ENCODE data around the genes POLQ, KPNA1 and PDIA5.

DNA sequence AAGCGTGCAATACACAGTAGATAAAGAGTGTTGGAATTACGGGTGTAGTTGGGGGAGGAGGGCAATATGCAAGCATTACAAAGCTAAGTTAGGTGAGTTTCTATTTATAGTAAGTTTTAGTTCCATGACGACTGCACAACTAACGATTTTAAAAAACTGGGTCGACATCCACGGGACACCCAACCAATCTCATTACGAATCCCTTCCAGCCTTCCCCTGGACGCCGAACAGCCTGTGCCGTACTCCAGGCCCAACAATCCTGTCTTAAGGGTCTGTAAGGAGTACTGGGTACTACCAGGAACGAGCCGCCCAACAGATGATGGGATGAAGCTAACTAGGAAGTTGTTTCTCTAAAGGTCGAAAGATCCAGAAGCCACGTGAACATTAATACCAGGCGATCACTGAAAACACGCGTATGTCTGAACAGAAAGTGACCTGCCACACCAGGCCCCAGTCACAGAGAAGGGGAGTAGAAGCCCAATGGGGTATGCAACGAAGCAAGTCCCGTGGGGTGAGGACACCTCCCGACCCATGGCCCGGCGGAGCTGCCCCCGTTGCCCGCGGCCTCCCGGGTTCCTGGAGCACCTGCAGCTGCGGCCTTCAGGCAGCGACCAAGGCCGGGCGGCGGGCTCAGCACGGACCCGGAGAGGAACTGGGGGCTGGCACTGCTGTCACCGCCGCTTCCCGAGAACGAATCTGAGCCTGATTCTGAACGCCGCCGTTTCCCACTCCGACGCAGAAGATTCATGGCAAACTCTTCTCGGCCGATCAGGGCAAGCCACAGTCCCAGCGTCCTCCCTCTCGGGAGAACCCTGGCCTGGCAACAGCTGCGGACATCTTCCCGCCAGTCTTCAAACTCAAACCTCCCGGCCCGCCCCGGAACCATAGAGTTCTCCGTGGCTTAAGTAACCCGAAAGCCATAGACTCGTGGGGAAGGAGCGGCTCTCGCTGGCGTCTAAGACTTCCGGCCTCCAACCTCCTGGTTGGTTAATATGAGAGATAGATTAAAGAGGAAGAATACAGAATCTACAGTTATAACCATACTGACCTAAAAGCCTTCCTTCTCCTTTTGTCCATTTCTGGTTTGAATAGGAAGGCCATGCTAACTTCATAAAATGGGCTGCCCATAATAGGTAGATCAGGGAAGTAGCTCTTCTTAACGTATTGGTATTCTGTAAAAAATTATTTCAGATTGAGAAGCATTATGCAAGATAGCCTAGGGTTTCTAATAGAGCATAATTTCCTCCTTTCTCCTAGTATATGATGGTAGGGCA, at the start of gene POLQ:
Gene POLQ, minus strand, starts transcription at position 859 of the 1,274 bp plus-strand sequence.
- PRO-cap, 2 experiments: peak in 1 of 2 experiments; most common plus-strand start position 920 of the sequence (in 1); most common minus-strand start position 826 of the sequence (in 1)

DNA sequence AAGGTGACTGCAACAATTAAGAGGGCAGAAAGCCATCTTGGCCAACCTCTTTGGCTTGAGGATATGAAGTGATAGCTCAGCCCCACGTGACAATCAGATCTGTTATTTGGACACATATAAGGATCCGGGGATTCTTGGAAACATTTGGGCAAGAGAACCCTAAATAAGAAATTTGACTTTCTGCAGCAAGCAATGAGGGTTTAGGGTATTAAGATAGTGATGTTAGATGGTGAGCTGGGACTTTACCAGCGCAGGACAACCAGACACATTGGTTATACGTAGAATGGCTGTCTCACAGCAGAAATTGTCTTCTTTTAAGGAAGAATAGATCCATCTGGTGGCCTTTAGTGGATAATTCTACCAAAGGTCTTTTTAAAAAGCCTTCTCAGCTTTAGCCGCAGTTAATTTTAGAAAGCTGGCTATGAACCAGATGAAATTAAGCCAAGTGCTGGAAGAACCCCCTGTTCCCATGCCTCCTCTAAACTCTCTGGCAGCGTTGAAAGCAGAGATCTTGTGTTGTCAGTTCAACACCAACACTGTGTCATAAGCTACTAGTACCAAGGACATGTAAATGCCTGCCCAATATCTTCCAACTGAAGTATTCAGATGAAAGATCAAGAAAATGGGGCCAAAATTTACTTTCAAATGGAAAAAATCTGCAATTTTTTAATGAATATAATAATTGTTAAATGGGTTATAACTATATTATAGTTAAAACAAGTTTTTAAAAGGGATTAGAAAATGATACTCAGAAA, 12.2 kb downstream of the HCLS1 start:
- PRO-cap, 2 experiments: no peak in any of the 2 experiments

DNA sequence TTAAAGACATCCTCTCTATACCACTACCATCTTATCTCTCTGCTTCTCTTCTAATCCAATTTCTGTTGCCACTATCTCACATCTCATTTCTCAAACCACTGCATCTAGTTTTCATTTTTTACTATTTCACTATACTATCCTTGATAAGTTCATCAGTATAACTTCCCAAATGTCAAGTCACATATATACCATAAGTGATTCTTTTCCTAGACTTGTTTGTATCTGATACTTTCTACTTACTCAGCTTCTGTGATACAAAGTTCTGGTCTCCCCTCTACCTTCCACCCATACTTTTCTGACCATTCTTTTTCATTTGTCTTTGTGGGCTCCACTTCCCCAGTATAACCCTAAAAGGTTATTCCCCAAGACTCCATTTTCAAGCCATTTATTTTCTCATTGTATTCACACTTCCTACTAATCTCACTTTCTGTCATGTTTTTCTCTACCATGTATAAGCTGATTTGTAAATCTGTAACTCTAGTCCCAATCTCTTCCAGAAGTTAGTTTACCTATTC, 34.0 kb downstream of the IQCB1 start:
- PRO-cap, 2 experiments: no peak in any of the 2 experiments

- PRO-cap, 2 experiments: no peak in any of the 2 experiments
Observed at GRCh38 chr3:121836034-121836404, 1.0 kb downstream of the EAF2 start.

DNA sequence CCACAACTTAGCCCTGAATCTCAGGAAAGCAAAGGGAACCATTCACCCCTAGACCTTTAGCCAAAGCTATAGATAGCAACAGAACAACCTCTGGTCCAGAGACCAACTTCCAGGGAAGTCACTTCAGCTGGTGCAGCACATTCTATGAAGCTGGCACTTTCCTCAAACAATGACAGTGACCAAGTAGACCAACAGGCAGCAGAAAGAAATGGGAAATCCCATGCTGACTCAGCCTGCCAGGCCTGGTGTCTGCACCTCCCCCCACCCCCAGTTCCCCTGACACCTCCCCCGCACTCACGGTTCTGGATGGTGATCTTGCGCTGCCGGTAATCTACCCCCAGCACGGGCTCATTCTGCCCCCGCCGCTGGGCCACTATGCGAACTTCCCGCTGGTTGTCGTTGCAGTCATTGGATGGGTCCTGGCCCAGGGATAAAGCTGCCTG, 17.1 kb downstream of the ILDR1 start:
- PRO-cap, 2 experiments: no peak in any of the 2 experiments

- PRO-cap, 2 experiments: no peak in any of the 2 experiments
Observed at GRCh38 chr3:122502067-122502820, 12.5 kb downstream of the KPNA1 start.

DNA sequence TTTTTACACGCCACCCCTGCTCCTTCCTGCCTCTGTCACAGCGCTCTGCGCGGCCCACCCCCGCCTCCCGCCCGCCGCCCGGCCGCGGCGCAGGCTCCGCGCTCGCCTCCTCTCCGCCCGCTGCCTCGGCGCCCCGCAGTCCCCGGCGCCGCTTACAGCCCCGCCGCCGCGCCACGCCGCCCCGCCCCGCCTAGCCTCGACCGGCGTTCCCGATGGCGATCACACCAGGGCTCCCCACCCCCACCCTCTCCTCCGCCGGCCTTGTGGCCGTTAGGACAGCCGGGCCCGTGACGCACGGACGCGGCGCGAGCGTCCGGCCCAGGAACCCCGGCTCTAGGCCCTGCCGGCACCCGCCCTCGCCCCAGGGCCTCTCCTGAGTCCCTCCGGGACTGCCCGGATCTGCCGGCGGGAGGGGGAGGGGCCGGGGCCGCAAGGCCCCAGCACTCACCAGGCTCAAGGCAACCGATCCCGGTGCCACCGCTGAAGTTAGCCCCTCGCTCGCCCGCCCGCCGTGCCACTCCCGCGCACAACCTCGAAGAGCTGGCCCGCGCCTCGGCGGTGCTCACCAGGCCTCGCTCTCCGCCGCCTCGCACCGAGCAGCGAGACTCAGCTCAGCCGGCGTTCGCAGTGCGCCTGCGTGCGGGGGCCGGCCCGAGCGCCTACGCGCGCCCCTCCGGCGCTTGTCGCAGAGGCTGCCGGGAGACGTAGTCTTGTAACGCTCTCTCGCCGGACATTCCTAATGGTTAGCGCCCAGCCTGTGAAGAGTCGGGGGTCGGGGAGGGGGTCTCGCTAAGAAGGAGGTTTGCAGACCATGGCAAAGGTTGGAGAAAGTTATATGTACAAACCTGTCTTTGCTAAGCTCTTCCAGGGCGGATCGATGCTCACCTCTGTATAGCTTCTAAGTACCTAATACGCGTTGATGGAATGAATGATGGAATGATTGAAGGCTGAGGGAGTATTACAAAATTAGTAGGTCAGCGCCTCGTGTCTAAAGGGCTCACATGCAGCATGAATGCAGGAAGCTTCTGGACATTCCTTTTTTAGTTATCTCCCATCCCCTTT, at the start of gene KPNA1:
Gene KPNA1, minus strand, starts transcription at position 631 of the 1,062 bp plus-strand sequence.
- PRO-cap, 2 experiments: peak in 1 of 2 experiments; most common plus-strand start position 138 of the sequence (in 1); most common minus-strand start position 372 of the sequence (in 1)

- PRO-cap, 2 experiments: no peak in any of the 2 experiments
Observed at GRCh38 chr3:122555405-122555856, 8.7 kb downstream of the PARP9 start.

GRCh38 chr3:122563408-122564055, 568 bp downstream of the PARP9 start:
- PRO-cap, 2 experiments: no peak in any of the 2 experiments

- PRO-cap, 2 experiments: no peak in any of the 2 experiments
Observed at GRCh38 chr3:122679096-122679795, 1.4 kb upstream of the PARP14 start.

DNA sequence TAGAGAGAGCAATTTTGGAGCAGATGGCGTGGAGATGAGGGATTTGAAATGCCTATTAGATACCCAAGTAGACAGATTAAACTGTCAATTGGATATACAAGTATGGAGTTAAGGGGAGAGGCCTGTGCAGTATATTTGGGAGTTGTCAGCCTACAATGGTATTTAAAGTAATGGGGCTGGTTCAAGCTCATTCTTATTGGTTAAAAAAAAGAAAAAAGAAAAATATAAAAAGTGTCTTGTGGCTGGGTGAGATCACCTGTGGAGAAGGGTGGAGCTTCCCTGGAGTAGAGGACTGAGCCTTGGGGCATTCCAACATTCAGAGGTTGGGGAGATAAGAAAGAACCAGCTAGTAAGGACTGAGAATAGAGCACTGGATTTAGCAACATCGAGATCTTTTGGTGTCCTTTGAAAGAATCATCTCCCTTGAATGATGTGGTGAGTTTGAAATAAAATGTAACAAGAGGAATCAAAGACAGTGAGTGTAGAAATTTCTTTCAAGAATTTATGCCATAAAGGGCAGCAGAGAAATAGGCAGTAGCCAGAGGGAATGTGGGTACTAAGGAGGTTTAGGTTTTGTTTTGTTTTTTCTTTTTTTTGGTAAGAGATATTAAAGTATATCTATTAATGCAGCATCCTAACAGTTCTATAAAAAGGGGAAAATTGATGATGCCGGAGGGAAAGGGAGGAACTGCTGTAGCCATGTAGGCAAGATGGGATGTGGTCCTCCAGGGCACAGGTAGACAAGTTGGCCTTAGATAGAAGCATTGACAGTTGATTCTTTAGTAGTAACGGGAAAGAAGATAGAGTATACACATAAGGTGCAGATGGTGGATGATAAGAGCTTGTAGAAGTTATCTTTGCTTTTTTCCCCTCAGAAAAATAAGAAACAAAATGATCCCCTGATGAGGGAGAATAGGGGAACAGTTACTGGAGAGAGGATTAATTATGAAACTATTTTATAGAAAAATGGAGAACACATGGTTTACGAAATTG, 5.4 kb downstream of the SLC49A4 start:
- PRO-cap, 2 experiments: no peak in any of the 2 experiments

- PRO-cap, 2 experiments: no peak in any of the 2 experiments
Observed at GRCh38 chr3:122974621-122975048, 52.9 kb downstream of the SEMA5B start.

GRCh38 chr3:122975189-122975710, 52.3 kb downstream of the SEMA5B start:
- PRO-cap, 2 experiments: no peak in any of the 2 experiments

- PRO-cap, 2 experiments: peak in 1 of 2 experiments; most common plus-strand start chr3:123067100 (in 1); most common minus-strand start chr3:123066963 (in 1)
Observed at GRCh38 chr3:123066630-123067971, at the start of gene PDIA5. TSS of gene PDIA5 (plus strand) at chr3:123067025.

DNA sequence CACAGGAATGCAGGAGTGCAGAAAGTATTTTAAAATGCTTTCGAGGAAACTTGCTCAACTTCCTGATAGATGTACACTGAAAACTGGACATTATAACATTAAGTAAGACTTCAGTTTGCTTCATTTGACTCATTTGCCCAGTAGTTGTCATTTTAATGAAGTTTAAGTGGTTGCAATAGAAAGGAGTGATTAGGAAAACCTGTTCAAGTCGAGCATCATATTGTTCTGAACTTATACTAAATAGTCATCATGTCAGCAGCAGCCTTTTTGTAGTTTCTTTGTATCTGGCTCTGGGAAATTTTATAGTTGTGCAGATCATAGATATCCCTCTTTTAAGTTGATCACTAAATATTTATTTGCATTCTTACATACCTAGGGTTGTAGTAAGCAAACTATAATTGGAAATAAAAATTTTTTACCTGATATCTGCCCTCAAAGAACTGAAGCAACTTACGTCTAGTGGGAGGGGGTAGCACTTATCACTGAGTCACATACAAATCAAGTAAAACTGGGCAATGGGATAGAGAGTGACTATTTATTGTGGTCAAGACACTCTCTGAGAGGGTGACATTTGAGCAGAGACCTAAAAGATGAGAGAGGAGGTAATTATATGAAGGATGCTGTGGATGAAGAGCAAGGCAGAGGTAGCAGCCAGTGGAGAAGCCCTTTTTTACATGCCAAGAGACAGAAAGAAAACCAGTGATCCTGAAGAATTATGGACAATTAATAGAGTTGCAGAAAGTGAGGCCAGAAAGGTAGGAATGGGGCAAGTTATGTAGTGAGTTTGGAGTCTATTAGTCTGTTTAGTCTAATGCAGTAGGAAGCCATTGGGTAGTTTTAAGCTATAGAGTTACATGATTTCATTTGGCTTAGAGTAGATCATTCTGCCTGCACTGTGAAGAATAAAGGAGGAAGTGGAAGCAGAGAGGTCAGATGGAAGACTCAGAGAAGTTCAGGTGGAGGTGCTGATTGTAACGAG, 7.8 kb downstream of the SEC22A start:
- PRO-cap, 2 experiments: no peak in any of the 2 experiments

DNA sequence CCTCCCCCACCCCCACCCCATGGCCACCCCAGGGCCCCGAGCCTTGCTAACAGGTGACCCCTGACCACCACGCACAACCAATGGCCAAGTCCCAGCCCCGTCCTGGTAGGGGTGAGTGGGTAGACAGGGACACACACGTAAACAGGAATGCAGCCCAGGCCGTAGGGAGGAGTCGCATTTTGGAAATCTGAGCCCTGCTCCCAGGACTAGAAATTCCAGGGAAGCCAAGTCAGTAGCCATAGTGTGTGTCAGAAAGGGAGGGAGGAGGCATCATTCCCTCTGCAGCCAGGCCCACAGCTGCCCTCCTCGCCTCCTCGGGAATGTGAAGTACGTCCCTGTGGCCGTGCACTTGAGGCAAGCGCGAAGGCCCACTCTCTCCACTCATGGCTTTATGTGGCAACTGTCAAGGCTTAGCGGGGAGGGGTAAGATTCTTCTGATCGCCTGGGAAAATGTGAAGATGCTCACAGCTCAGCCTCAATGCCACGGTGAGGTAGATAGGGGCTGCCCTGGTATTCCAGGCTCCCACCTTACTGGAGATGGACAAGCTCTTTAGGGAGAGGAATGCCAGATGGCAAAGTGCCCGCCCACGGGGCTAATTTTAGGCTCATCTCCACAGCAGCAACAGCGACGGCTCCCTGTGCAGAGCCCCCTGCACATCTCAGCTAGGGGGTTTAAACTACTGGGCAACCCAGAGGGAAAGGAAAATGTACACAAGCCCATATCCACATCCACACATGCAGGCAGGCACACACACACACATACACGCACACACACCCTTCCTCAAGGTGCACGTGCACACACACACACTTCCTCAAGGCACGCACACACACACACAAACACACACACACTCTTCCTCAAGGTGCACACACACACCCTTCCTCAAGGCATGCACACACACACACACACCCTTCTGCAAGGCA, 65.6 kb downstream of the ADCY5 start:
- PRO-cap, 2 experiments: no peak in any of the 2 experiments

GRCh38 chr3:123447324-123448446, 1.2 kb downstream of the ADCY5 start:
- PRO-cap, 2 experiments: peak in 1 of 2 experiments; most common plus-strand start chr3:123448215 (in 1); most common minus-strand start chr3:123448078 (in 1)

DNA sequence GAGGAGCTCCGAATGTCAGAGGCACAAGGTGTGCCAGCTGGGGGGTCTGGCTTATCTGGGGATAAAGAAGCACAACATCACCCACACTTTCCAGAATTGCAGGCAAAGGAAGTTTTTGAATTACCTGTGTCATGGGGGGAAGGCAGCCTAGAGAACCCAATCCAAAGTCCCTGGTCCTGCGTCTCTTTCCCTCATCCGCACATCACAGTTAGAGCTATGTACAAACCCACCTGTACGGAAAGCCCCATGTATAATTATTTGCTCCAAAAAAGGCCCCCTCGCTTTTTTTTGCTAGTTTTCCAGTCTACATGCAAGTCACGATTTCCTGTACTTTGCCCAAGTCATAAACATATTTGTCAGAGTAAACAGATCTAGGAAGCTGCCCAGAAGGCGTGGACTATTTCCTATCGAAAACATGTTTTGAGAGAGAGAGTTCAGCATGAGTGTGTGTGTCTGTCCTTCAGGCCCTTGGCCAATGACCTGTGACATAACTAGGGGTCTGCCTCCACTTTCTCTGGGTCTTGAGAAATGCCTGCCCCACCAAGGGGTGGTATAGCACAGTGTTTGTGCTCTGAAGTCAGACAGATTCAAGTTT, 72.6 kb upstream of the HACD2 start:
- PRO-cap, 2 experiments: no peak in any of the 2 experiments

DNA sequence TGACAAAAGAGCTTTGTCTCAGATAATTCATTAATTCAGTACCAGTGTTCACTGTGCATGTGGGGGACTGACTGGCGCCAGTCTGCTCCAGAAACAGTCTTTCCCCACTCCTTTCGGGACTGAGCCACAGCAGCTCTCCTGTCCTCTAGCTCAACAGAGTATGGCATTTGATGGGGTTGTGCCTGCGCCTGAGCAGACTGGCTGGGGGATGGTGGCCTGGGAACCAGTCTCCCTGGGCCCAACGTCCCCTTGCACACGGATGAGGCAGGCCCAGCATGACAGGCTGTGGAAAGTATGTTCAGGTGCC, 105.2 kb downstream of the MYLK start:
- PRO-cap, 2 experiments: peak in 1 of 2 experiments; most common minus-strand start position 152 of the sequence (in 1)

DNA sequence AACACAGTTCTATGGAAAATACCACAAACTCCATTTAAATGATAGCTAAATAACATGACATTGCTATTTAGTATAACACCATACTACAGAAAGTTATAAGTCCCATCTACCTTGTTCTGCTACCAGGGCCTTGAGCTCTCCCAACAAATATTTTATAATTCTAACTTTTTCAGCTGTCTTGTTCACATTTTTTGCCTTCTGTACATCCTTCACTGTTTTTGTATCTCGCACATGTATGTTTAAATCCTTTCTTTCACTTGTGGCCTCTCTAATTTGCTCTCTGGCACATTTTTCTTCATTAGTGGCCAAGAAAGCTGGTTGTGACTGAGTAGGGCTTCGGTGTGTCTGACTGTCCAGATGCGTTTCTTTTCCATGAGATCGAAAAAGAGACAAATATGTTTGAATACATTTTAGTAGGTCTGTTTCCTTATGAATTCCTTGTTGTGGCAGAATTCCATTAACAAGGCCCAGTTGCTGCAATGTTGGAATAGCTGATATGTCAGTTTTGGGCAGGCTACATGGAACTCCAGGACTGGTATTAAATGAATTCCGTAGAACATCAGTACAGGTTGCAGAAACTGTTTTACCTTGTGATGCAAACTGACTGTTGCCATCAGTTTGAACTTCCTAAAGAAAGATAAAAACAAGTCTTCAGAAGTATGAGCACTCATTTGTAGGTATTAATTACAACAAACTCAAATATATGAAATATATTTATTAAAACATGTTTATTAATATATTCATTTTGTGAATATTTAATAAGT, 14.2 kb downstream of the CCDC14 start:
- PRO-cap, 2 experiments: no peak in any of the 2 experiments